GM12878 (cell line): ENCODE measurements around a stretch of chr13.

GRCh38 chr13:23967079-23967447 is 77.9 kb upstream of the MIPEP start:
- RAMPAGE, long total RNA, result no peak
- RRBS, 2 experiments, result no CpG with 5 or more reads among the region's 3 CpGs
CAGE:
- cytosol, long polyA minus RNA, result no peak
- cytosol, long polyA plus RNA, result no peak
- long polyA plus RNA, result no peak
- nucleolus, long total RNA, result no peak
- nucleus, long polyA plus RNA, result no peak
- nucleus, long total RNA, result no peak

DNA sequence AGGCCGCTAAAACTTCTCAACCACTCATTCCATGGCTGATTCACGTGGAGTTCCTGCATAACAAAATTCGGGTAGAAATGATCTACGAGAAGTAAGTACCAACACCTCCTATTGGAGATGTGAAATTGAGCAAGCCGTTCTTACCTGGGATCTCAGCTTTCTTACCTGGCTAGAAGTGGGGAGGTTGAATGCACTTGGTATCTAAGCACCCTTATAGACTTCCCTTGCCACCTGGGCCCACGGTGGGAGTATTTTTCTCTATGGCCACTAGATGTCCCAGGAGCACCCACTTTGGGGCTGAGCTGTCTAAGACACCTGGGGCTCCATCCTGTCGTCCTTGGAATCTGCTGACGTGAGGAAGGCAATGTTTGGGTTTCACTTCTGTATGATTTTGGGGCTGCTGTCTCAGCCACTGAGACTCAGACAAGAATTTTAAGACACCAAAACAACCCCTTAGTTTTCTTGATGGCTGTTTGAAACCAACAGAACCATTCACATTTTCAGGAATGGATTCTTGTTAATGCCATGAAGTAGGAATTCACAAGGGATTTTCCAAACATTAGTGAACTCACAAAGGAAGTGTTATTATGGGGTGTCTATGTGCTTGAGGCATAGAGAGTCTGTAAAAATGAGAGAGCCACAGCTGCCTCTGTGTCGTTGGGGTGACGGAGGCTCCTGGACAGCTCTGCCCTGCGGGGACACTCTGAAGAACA is 107.0 kb upstream of the SPATA13 start:
- RAMPAGE, long total RNA, result no peak
- RRBS, 2 experiments, result no CpG with 5 or more reads among the region's 11 CpGs
CAGE:
- cytosol, long polyA minus RNA, result no peak
- cytosol, long polyA plus RNA, result no peak
- long polyA plus RNA, result no peak
- nucleolus, long total RNA, result no peak
- nucleus, long polyA plus RNA, result no peak
- nucleus, long total RNA, result no peak

DNA sequence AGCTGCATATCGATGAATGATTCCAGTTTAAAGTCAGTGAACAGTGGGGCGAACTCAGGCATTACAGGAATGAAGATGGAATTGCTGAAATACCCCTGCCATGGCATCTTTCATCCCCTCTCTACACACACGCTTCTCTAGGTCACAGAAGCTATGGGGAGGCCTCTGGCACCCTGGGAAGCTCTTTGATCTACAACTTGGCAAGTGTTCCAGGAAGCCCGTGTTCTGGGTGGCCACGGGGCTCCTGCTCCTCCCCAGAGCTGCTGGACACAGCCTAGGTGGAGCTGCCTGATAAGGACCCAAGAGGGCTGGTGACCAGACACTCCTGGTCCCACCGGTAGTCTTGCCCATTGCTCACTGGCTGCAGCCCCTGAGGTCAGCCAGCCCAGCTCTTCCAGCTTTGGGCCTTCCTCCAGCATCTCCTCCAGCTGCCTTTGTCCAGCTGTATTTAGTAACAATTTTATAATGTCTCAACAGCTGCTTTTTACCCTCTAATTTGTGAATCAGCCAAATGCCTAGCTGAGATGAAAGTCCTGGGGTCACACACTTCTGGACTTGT is 72.9 kb upstream of the SPATA13 start:
- RAMPAGE, long total RNA, result no peak
- RRBS, 2 experiments, result no CpG with 5 or more reads among the region's 6 CpGs
CAGE:
- cytosol, long polyA minus RNA, result no peak
- cytosol, long polyA plus RNA, result no peak
- long polyA plus RNA, result no peak
- nucleolus, long total RNA, result no peak
- nucleus, long polyA plus RNA, result no peak
- nucleus, long total RNA, result no peak

- RAMPAGE, long total RNA, result no peak
- RRBS, 2 experiments, result no CpG with 5 or more reads among the region's 3 CpGs
CAGE:
- cytosol, long polyA minus RNA, result no peak
- cytosol, long polyA plus RNA, result no peak
- long polyA plus RNA, result no peak
- nucleolus, long total RNA, result no peak
- nucleus, long polyA plus RNA, result no peak
- nucleus, long total RNA, result no peak
These were observed 33.3 kb upstream of the SPATA13 start for GRCh38 chr13:24127086-24127704.

DNA sequence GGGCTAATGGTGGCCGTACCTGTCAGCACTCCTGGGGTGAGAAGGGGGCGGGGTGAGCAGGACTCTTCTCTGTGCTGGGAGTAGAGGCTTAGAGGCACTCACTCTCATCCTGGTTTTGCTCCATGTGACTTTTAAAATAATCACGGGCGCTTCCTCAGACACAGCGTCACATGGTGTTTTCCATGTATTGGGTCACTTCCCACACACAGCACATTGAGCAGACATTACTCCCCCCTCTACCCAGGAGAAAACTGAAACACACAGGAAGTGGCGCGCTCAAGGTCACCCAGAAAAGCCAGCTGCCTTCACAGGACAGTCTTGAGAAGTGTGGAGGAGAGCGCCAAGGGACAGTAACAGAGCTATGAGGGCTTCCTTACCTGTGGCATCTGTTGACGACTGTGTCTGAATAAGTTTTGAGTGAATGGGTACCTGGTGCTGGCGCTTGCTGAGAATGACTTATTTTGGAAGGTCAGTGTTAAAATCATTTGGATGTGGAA is 23.3 kb downstream of the SPATA13 start:
- RAMPAGE, long total RNA, result no peak
- RRBS, 2 experiments, result no CpG with 5 or more reads among the region's 10 CpGs
CAGE:
- cytosol, long polyA minus RNA, result no peak
- cytosol, long polyA plus RNA, result no peak
- long polyA plus RNA, result no peak
- nucleolus, long total RNA, result no peak
- nucleus, long polyA plus RNA, result no peak
- nucleus, long total RNA, result no peak

DNA sequence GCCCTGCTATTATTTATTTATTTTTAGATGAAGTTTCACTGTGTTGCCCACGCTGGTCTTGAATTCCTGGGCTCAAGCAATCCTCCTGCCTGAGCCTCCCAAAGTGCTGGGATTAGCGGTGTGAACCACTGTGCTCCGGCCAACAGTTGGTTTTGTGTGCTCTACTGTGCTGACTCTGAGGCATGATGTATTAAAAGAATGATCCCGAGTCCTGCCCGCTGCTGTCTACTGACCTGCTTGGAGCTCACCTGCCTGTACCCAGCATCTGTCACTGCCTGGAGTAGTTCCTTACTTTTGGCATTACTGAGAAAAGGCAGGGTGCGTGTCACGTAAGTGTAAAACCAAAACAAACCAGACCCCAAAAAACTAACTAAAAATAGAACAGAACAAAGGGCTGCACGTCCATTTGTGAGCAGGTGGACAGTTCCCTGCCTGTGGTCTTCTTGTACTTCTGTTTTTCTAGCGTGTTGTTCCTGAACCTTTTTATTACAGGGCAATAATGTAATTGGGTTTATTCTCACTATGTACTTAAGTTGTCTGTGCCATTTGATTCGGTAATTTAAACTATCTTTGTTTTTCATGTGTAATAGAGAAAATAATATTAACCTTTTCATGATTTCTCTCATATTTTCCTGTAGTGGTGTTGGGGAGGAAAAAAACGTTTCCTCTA is 63.5 kb upstream of the C1QTNF9 start:
- RAMPAGE, long total RNA, result no peak
- RRBS, 2 experiments, result no CpG with 5 or more reads among the region's 11 CpGs
CAGE:
- cytosol, long polyA minus RNA, result no peak
- cytosol, long polyA plus RNA, result no peak
- long polyA plus RNA, result no peak
- nucleolus, long total RNA, result no peak
- nucleus, long polyA plus RNA, result no peak
- nucleus, long total RNA, result no peak

GRCh38 chr13:24289738-24290271 is 19.6 kb upstream of the C1QTNF9 start:
- RAMPAGE, long total RNA, result no peak
- RRBS, 2 experiments, result no CpG with 5 or more reads among the region's 4 CpGs
CAGE:
- cytosol, long polyA minus RNA, result no peak
- cytosol, long polyA plus RNA, result no peak
- long polyA plus RNA, result no peak
- nucleolus, long total RNA, result no peak
- nucleus, long polyA plus RNA, result no peak
- nucleus, long total RNA, result no peak

GRCh38 chr13:24295827-24296183 is 13.6 kb upstream of the C1QTNF9 start:
- RAMPAGE, long total RNA, result no peak
- RRBS, 2 experiments, result no CpG with 5 or more reads among the region's 2 CpGs
CAGE:
- cytosol, long polyA minus RNA, result no peak
- cytosol, long polyA plus RNA, result no peak
- long polyA plus RNA, result no peak
- nucleolus, long total RNA, result no peak
- nucleus, long polyA plus RNA, result no peak
- nucleus, long total RNA, result no peak

DNA sequence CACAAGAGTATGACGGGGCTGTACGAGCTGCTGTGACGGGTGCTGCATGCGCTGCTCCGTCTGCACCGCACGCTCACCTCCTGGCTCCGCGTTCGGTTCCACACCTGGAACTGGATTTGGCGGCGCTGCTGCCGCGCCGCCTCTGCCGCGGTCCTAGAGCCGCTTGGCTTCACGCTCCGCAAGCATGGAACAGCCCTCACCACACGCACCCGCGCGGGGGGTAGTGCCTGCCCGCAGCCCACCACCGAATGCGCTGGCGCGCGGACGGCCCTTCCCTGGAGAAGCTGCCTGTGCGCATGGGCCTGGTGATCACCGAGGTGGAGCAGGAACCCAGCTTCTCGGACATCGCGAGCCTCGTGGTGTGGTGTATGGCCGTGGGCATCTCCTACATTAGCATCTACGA is 18.8 kb downstream of the C1QTNF9 start:
- RAMPAGE, long total RNA, result no peak
- RRBS, 2 experiments, result no CpG with 5 or more reads among the region's 39 CpGs
CAGE:
- cytosol, long polyA minus RNA, result no peak
- cytosol, long polyA plus RNA, result no peak
- long polyA plus RNA, result no peak
- nucleolus, long total RNA, result no peak
- nucleus, long polyA plus RNA, result no peak
- nucleus, long total RNA, result no peak

DNA sequence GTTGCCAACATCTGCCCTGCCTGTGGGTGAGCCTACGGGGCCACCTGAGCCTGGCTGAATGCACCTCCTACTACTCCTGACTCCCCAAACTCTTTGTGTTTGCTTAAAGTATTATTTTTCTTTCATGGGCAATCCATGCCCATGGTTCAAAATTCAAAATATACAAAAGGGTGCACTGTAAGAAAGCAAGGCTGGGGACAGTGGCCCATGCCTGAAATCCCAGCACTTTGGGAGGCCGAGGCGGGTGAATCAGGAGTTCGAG is 72.7 kb downstream of the PARP4 start:
- RAMPAGE, long total RNA, result no peak
- RRBS, 2 experiments, result no CpG with 5 or more reads among the region's 4 CpGs
CAGE:
- cytosol, long polyA minus RNA, result no peak
- cytosol, long polyA plus RNA, result no peak
- long polyA plus RNA, result no peak
- nucleolus, long total RNA, result no peak
- nucleus, long polyA plus RNA, result no peak
- nucleus, long total RNA, result no peak

DNA sequence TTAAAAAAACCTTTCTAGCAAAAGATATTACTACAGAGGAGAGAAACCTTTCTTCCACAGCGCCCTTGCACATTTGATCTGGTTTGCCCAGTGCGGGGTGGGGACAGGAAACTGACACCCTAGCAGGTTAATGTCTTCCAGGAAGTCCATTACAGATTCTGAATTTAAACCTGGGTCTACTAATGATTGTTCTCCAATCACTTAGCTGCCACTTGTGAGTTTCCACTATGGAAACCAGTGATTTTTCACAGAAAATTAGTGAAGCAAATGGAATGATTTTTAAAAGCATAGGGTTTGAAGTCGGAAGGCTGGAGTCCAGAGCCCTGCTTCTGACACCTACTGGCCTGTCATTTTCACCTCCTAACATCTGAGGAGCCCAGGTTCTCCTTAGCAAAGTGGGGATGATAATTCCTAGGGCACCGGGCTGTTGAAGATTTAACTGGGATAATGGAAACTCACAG is 53.6 kb upstream of the ATP12A start:
- RAMPAGE, long total RNA, result no peak
- RRBS, 2 experiments, result no CpG with 5 or more reads among the region's 4 CpGs
CAGE:
- cytosol, long polyA minus RNA, result no peak
- cytosol, long polyA plus RNA, result no peak
- long polyA plus RNA, result no peak
- nucleolus, long total RNA, result no peak
- nucleus, long polyA plus RNA, result no peak
- nucleus, long total RNA, result no peak

DNA sequence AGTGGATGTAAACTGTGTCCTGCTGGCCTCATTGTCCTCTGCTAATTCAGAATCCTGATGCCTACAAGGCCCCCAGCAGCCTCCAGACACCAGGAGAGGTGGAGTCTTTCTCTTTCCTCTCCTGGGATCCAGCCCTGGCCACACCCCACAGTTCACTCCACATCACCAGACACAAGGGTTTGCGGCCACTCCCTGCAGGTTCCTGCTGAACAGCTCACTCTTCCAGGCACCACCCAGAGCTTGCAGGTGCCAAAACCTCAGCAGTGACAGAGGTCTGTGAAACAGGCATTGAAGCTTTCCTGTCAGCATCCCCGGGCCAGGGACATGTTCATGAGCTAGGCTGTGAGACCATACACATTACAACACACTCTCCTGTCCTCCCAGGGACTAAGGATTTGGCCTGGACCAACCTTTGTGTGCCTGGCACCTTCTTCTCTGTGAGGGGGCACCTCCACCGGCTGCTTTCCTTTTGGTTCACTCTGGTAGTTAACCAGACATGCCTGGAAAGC is 11.2 kb upstream of the ATP12A start:
- RAMPAGE, long total RNA, result no peak
- RRBS, 2 experiments, result no CpG with 5 or more reads among the region's 3 CpGs
CAGE:
- cytosol, long polyA minus RNA, result no peak
- cytosol, long polyA plus RNA, result no peak
- long polyA plus RNA, result no peak
- nucleolus, long total RNA, result no peak
- nucleus, long polyA plus RNA, result no peak
- nucleus, long total RNA, result no peak

DNA sequence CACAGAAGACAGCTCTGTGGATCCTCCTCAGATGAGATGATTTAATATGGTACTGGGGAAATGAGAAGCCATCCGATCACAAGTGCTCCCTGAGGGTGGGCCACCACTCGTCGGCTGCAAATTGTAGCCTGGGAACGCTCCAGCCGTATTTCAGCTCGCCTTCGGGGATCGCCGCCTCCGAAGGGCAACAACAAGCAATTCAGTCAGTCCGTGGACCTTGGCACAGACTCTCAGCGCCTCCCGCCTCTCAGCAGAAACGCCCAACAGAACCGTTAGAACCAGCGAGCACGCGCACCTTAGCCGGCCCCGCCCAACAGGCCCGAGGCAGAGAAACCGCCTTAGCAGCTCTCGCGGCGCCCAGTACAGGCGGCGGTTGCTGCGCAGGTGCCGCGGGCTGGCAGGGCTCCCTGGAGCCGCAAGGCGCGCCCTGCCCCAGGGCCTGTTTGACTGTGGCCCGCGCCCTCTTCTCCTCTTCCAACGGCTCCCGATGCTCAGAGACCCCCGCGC is 78.1 kb upstream of the PABPC3 start:
- RAMPAGE, long total RNA, result no peak
- RRBS, 2 experiments, result no CpG with 5 or more reads among the region's 39 CpGs
CAGE:
- cytosol, long polyA minus RNA, result no peak
- cytosol, long polyA plus RNA, result no peak
- long polyA plus RNA, result no peak
- nucleolus, long total RNA, result no peak
- nucleus, long polyA plus RNA, result no peak
- nucleus, long total RNA, result no peak

DNA sequence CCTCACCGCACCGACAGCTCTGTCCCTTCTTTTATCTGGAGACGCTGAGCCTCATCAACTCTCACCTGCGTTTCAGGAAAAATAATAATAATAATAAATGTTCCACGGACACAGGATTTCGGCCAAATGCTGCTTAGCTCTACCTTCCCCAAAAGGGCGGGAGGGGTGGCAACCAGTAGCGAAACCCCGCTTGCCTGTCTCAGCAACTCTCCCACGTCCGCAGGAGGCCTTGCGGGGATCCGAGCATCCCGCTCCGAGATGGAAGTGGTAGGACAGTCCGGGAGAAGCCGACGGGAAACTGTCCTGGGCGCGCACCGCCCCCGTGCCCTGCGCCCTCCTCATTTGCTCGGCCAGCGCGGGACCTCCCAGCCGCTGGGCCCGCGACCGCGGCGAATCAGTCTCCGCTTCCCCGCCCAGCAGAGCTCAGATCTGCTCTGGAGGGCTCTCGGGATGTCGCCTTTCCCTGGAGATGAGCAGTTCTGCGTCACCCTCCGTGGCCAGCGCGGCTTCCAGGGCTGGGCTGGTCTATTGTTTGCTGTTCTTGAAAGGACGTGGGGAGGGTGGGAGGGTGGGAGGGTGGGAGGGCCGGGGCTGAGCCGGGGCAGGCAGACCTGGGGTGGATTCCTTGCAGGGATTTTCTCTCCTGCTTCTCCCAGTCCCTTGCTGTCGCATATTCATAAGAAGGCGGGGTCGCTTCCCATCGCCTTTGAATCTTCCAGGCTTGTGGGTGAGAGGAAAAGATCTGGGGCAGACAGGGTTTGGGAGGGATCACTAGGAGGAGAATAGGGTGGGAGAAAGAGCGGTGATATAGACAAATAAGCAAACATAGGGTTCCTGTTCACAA is 48.8 kb upstream of the PABPC3 start:
- RAMPAGE, long total RNA, result no peak
- RRBS, 2 experiments, result no CpG with 5 or more reads among the region's 48 CpGs
CAGE:
- cytosol, long polyA minus RNA, result no peak
- cytosol, long polyA plus RNA, result no peak
- long polyA plus RNA, result no peak
- nucleolus, long total RNA, result no peak
- nucleus, long polyA plus RNA, result no peak
- nucleus, long total RNA, result no peak

GRCh38 chr13:25300770-25301208 is 636 bp upstream of the NUP58 start:
- RAMPAGE, long total RNA, result no peak
- RRBS, 2 experiments, result no CpG with 5 or more reads among the region's 31 CpGs
CAGE:
- cytosol, long polyA minus RNA, result no peak
- cytosol, long polyA plus RNA, result no peak
- long polyA plus RNA, result no peak
- nucleolus, long total RNA, result no peak
- nucleus, long polyA plus RNA, result no peak
- nucleus, long total RNA, result no peak

DNA sequence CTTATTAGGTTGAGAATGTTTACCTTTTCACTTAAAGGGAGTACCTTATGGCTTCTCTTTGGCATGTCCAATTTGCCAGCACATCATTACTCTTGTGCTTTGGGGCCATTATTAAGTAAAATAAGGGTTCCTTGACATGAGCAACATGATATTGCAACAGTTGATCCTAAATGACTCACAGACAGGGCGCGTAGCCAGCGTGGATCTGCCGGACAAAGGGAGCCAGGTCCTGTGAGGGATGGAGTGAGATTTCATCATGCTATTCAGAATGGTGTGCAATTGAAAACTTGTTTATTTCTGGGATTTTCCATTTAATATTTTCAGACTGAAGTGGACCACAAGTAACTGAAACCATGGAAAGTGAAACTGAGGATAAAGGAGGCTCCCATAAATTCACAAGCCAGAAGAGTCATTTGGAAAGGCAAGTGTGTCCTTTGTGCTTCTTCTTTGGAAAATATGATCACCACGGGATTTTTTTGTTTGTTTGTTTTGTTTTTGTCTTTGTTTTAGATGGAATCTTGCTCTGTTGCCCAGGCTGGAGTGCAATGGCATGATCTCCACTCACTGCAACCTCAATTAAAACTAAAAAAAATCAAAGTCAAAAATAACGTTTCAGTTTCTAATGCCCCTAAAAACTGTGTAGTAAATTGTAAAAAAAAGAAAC is 48.5 kb upstream of the WASF3 start:
- RAMPAGE, long total RNA, result no peak
- RRBS, 2 experiments, result no CpG with 5 or more reads among the region's 6 CpGs
CAGE:
- cytosol, long polyA minus RNA, result no peak
- cytosol, long polyA plus RNA, result no peak
- long polyA plus RNA, result no peak
- nucleolus, long total RNA, result no peak
- nucleus, long polyA plus RNA, result no peak
- nucleus, long total RNA, result no peak

GRCh38 chr13:26785284-26785719 is 24.7 kb upstream of the GPR12 start:
- RAMPAGE, long total RNA, result no peak
- RRBS, 2 experiments, result no CpG with 5 or more reads among the region's 14 CpGs
CAGE:
- cytosol, long polyA minus RNA, result no peak
- cytosol, long polyA plus RNA, result no peak
- long polyA plus RNA, result no peak
- nucleolus, long total RNA, result no peak
- nucleus, long polyA plus RNA, result no peak
- nucleus, long total RNA, result no peak

DNA sequence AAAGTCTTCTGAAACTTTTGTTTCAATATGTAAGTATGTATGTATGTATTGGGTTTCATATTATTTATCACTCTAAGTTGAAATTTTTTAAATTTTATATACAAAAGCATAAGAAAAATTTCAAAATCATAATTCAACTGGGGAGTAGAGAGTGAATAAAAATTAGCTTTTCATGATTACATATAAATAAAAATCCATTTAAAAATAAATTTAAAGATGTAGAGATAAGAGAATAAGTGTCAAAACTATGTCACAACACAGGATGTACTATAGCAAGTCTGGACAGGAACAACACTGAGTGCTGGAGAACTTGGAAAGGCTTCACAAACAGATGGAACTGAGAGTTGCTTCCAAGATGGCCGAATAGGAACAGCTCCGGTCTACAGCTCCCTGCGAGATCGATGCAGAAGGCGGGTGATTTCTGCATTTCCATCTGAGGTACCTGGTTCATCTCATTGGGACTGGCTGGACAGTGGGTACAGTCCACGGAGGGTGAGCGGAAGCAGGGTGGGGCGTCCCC is 46.4 kb downstream of the USP12 start:
- RAMPAGE, long total RNA, result no peak
- RRBS, 2 experiments, result no CpG with 5 or more reads among the region's 8 CpGs
CAGE:
- cytosol, long polyA minus RNA, result no peak
- cytosol, long polyA plus RNA, result no peak
- long polyA plus RNA, result no peak
- nucleolus, long total RNA, result no peak
- nucleus, long polyA plus RNA, result no peak
- nucleus, long total RNA, result no peak

- RAMPAGE, long total RNA, result no peak
- RRBS, 2 experiments, result no CpG with 5 or more reads among the region's 3 CpGs
CAGE:
- cytosol, long polyA minus RNA, result no peak
- cytosol, long polyA plus RNA, result no peak
- long polyA plus RNA, result no peak
- nucleolus, long total RNA, result no peak
- nucleus, long polyA plus RNA, result no peak
- nucleus, long total RNA, result no peak
These were observed 40.5 kb downstream of the USP12 start for GRCh38 chr13:27131195-27131487.

DNA sequence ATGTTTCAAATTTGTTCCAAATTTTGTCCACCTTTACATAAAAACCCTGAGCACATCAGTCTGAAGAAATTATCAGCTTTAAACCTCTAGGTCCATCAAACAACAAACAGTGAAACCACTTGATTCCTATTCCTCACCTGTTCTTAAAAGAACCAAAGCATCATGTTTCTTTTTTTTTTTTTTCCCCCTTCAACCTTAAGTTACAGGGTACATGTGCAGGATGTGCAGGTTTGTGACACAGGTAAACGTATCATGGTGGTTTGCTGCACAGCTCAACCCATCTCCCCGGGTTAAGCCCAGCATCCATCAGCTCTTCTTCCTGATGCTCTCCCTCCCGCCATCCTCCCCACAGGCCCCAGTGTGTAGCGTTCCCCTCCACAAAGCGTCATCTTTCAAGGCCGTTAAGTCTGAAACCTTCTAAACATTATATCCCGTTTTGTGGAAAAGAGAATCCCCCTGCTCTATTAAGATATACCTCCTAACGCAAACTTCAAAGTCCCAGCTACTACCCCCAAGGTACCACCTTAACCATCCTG is 10.9 kb downstream of the USP12 start:
- RAMPAGE, long total RNA, result no peak
- RRBS, 2 experiments, result no CpG with 5 or more reads among the region's 8 CpGs
CAGE:
- cytosol, long polyA minus RNA, result no peak
- cytosol, long polyA plus RNA, result no peak
- long polyA plus RNA, result no peak
- nucleolus, long total RNA, result no peak
- nucleus, long polyA plus RNA, result no peak
- nucleus, long total RNA, result no peak